ENCODE measurements around the gene TIRAP.

DNA sequence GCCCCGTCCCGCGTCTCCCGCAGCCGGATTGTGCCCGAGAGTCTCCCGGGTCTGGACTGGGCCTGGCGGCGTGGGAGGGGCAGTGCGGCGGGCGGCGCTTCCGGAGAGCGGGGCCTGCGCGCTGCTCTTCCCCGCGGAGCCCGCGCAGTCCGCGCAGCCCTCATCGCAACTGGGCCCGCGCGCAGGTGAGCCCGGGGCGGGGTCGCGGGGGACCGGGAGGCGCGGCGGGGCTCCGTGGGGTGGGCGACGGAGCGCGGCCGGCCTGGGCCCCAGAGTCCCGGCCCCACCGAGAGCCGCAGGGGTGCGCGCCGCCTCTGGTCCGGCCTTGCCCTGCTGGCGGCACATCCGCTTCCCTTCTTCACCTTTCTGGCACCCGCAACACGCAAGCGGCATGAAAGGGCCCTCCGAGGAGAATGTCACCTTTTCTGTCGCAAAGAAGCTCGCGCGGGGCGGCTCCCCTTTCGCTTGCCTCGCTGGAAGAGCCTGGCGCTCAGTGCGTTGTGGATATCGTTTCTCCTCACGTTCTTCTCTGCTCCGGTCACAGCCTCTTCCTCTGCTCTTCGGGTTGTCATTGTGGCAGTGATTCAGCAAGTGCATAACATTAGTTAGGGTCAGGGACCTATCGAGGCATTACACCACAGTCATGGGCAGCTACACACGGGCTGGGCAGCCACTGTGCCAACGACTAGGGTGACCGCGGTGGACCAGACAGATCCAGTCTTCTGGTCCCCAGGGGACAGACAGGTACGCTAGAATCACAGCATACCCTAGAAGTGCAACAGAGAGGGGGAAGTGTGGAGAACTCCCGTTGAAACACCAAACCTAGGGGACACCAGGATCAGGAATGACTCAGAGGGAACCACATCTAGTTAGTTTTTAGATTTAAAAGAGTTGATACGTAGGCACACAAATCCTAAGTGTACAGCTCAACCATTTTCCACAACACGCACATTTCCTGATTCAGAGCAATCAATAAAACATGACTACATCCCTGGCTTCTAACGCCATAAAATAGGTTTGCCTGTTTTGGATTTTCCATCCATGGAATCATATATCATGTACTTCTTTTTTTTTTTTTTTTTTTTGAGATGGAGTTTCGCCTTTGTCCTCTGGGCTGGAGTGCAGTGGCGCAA lies at the start of gene TIRAP:
TIRAP (plus strand) TSS at position 125 of the 1,133 bp plus-strand sequence.
- PRO-cap, 3 experiments, result peak in 3 of 3 experiments; most common plus-strand start position 82 of the sequence (in 3); most common minus-strand start position 573 of the sequence (in 3)
- RAMPAGE, long total RNA, 4 experiments, result start-site peak on the plus strand in 4 of 4 experiments, centred at positions 119 to 143 of the sequence, 15 to 325 reads per replicate
- RRBS, result 2% methylated on average over 40 of the region's 79 CpGs

- PRO-cap, 3 experiments, result peak in 3 of 3 experiments; most common plus-strand start chr11:126356837 (in 3); most common minus-strand start chr11:126356643 (in 2)
- RAMPAGE, long total RNA, 4 experiments, result no peak in any of the 4 experiments
- RRBS, result no CpG with 5 or more reads among the region's 15 CpGs
Measured at GRCh38 chr11:126356387-126357042, 1.0 kb downstream of the ST3GAL4 start.

DNA sequence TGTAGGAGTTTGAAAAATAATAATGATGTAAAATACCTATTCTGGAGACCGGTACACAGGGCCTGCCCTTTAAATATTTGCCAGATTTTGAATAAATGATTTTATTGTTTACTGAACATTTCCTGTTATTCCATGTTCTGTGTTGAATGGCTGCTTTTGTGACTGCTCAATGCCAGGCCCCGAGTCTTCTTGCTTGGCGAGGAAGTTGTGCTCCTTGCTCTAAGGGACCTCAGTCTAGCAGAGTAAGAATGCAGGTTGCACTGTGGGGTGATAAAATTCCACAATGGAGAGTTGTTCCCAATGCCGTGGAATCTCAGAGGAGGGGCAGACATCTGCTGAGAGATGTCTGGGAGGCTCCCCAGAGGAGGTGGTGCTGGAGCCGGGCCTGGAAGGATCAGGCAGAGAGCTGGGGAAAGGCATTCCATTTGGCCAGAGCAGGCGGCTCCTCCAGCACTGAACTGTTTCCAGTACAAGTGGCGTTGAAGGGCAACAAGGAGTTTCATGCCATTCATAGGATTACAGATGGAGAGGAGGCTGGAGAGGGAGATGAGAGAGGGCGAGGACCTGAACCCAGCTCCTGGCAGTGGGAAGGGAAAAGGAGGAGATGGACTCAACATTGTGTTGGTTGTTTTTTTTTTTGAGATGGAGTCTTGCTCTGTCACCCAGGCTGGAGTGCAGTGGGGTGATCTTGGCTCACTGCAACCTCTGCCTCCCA lies 55.2 kb downstream of the ST3GAL4 start:
- PRO-cap, 3 experiments, result peak in 3 of 3 experiments; most common plus-strand start position 427 of the sequence (in 2)
- RAMPAGE, long total RNA, 4 experiments, result no peak in any of the 4 experiments
- RRBS, result no CpG with 5 or more reads among the region's 8 CpGs

GRCh38 chr11:126452615-126453075 lies 97.2 kb downstream of the ST3GAL4 start:
- PRO-cap, 3 experiments, result no peak in any of the 3 experiments
- RAMPAGE, long total RNA, 4 experiments, result no peak in any of the 4 experiments
- RRBS, result 23% methylated on average over 10 of the region's 14 CpGs

- PRO-cap, 3 experiments, result no peak in any of the 3 experiments
- RAMPAGE, long total RNA, 4 experiments, result no peak in any of the 4 experiments
- RRBS, result no CpG with 5 or more reads among the region's 8 CpGs
Measured at GRCh38 chr11:126922524-126923139, 77.9 kb downstream of the KIRREL3 start.

DNA sequence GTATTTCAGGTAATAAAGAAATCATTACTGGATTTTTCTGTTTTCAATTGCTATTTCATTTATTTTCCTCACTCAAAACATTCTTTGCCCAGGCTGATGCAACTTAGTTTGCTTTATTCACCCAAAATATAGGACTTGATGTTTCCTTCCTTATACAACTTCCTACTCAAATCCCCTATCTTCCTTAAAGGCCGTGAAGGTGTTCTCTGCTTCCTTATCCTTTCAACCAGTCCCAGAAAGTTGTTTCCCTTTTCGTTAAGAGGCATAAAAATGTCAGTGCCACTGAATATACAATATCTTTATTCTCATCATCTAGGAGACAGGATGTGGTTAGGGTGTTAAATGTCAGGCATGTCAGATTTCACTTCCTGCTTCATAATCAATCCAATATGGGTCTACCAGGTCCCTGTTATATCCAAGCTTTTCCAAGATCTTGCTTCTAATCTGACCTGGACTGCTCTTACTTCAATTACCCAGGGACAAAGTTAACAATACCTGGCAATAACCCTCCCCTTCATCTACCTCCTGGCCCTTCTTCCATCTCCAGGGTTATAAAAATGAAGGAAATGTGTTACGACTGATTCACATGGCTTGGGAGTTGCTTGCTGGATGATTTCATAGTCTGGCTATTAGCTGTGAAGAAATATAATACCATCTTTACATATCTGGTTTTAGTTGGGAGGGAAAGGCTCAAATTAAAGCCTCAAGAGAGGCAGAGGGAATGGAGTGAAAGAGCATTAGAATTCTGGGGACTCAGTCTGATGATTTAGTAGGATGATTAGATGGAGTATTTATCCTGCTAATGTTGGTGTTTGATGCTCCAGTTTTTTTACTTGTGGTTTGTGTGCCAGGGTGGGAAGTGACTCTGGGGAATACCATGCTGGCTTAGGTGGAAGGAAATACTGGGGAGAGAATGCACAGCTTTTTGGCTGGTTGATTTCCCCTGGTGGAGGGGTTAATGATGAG lies 534.4 kb downstream of the ETS1 start:
- PRO-cap, 3 experiments, result no peak in any of the 3 experiments
- RAMPAGE, long total RNA, 4 experiments, result no peak in any of the 4 experiments
- RRBS, result no CpG with 5 or more reads among the region's 3 CpGs

DNA sequence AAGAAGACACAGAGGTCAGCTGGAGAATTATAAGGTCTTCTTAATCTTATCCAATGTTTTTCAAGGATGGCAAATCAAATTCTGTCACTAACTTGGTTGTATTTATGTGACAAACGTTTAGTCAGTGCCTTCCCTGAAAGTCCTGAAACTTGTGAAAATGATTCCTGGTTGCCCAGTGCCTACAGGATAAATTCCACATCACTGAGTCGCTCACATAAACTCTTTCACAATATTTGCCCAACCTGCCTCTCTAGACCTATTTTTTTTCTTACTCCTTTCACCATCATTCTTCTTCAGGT lies 379.7 kb downstream of the ETS1 start:
- PRO-cap, 3 experiments, result no peak in any of the 3 experiments
- RAMPAGE, long total RNA, 4 experiments, result no peak in any of the 4 experiments
- RRBS, result no CpG with 5 or more reads among the region's 2 CpGs

DNA sequence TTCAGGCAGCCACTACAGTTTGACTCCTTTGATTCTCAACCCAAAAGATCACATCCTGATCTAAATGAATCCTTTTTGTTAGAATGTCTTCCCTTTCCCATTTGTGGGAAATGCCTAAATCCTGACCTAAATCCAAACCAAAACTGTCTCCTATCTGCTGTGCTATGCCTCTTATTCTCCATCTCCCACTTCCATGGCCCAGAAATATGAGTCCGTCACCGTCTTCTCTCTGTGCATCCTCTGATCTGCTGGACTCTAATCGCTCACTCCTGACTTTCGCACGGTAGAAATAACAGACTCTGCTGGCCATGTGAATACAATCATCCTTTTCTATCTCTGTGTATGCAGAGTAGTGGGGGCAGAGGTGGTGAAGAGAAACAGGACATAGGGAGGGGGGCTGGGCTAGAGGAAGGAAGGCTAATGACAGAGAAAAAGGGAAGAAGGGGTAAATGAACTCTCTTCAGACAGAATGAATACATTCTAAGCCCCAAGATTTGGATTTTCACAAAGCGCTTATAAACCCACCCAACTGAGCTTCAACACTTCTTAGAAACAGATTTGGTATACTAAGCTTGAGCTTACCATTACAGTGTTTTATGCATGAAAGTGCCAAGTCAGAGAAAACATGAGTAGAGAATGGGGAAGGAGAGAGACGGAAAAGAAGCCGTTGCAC lies 324.9 kb downstream of the ETS1 start:
- PRO-cap, 3 experiments, result no peak in any of the 3 experiments
- RAMPAGE, long total RNA, 4 experiments, result no peak in any of the 4 experiments
- RRBS, result no CpG with 5 or more reads among the region's 8 CpGs

DNA sequence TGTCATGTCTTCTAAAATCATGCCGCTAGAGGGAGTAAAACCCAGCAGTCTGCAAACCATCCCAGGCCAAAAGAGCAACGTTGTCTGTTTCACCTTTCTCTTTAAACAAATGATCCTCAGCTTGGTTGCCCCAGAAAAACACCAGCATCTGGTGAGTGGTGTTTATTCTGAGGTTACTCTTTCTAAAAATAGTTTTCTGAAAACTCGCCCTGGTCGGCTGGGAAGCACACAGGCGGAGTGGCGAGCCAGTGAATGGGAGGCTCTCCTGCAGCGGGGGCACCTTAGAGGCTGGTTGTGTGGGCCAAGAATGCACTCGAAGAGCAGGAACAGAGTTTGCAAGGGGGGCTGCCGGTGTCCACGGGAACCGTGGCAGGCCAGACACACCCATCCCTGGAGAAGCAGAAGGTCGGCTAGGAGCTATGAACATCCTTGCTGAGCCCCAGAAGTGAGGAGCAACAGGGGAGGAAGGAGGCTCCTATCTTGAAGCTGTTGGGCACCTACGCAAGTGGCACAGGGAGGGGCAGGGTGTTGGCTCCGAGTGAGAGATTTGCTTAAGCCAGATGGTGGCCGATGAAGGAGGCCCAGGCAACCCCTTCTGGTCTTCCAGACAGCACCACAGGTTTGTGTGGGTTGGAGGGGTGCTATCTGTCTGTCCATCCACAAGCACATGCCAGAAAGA lies 297.0 kb downstream of the ETS1 start:
- PRO-cap, 3 experiments, result peak in 2 of 3 experiments; most common plus-strand start position 229 of the sequence (in 1)
- RAMPAGE, long total RNA, 4 experiments, result no peak in any of the 4 experiments
- RRBS, result no CpG with 5 or more reads among the region's 15 CpGs

DNA sequence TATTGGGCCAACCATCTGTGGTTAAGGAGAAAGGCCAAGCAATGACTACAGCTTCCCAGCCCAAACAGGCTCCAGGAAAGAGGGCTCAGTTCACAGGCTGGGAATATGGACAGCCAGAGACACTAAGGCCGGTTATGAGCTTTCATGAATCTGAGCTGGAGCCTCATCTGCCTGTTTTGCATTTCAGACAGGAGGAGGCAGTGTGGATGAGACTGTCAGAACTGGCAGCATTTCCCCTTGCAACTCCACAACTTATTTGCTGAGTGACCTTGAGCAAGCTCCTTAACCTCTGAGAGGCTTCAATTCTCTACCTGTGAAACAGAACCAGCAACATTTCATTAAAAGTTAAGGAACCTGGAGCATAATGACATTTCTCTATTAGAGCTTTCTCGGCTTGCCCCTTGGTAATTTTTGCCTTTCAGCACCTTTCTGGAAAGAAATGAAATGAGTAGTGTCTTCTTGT lies 264.0 kb downstream of the ETS1 start:
- PRO-cap, 3 experiments, result no peak in any of the 3 experiments
- RAMPAGE, long total RNA, 4 experiments, result no peak in any of the 4 experiments
- RRBS, result no CpG with 5 or more reads among the region's 2 CpGs

- PRO-cap, 3 experiments, result no peak in any of the 3 experiments
- RAMPAGE, long total RNA, 4 experiments, result no peak in any of the 4 experiments
- RRBS, result no CpG with 5 or more reads among the region's 11 CpGs
Measured at GRCh38 chr11:128342413-128343540, 244.6 kb downstream of the ETS1 start.

DNA sequence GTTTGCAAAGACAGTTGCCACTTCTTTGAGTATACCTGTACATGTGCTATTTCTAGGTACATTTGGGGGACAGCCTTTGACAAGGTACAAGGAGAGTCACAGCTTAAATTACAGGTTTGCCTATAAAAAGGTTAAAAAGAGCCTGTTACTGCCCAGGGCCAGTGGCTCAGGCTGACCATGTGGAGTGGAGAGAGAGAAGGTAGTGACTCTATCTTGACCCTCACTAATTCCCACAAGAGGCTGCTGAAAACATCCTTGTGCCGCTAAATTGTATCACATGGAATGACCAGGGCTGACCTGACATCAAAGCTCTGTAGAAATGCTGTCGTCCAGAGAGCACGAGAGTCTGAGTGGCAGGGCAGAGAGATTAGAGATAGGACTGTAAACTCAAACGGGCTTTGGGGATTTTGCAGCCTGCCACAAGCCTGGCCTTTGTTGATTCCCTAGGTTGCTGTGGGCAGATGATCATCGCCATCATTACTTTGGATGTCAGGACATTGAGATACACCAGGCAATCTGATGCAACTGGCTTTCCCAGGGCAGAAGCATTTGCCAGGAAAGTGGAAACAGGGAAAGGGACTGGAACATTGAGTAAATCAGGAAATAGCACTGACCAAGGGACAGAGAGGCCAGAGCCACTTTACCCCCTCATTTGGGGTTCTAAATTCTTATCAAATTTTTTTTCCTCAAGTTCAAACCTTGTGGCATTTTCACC lies 131.7 kb downstream of the ETS1 start:
- PRO-cap, 3 experiments, result no peak in any of the 3 experiments
- RAMPAGE, long total RNA, 4 experiments, result no peak in any of the 4 experiments
- RRBS, result no CpG with 5 or more reads among the region's 5 CpGs

- PRO-cap, 3 experiments, result peak in 2 of 3 experiments; most common plus-strand start chr11:128521508 (in 2); most common minus-strand start chr11:128521347 (in 1)
- RAMPAGE, long total RNA, 4 experiments, result no peak in any of the 4 experiments
- RRBS, result no CpG with 5 or more reads among the region's 11 CpGs
Measured at GRCh38 chr11:128520821-128521628, 66.3 kb downstream of the ETS1 start.

GRCh38 chr11:128523058-128523497 lies 64.3 kb downstream of the ETS1 start:
- PRO-cap, 3 experiments, result no peak in any of the 3 experiments
- RAMPAGE, long total RNA, 4 experiments, result no peak in any of the 4 experiments
- RRBS, result no CpG with 5 or more reads among the region's 3 CpGs

DNA sequence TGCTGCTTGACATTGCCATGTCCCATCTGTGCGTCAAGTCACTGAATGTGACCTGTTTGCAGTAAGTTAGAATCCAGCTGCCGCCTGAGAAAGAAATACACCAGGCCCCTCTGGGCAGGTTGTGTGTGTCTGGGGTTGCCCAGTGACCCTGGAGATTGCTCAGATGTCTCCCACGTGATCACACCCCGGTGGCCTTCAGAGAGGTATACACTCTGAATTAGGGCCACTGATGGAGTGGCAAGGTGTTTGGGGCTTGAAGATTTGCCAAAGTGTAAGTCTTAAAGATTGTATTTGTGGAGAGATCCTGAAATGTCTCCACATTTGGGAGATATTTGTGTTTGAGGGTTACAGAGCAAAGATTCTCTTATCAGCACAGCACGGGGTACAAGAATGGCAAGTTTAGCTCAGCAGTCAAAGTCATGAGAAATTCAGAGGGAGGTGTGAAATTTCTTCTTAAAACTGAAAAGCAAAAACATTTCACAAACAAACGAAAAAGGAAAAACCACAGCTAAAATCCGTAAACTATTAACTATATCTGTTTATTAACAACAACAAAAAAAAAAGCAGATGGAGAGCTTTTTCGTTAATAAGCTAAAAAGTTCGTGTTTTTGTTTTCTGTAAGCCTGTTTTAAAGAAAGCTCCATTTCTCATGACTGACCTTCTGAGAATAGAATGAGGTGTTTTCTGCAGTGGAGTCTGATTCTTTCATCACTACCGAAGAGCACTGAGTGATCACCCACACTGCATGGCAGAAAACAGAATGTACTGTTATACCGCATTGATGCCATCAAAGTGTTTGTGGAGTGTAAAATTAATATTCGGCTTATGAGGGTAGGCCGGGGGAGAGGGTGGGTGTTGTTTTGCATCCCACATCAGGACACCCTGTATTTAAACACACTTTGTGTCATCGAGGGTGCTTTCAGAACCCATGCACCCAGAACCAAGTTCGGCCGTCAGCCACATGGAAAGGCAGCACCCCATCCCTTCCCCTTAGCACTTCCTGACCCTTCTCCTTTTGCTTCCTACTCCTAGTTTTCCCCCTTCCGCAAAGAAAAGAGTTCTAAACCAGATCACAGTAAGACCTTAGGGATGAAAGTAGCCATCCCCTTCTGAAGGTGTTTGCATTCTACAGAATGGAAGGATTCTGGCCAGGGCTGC lies 41.1 kb upstream of the ETS1 start:
- PRO-cap, 3 experiments, result peak in 1 of 3 experiments; most common plus-strand start position 916 of the sequence (in 1); most common minus-strand start position 743 of the sequence (in 1)
- RAMPAGE, long total RNA, 4 experiments, result no peak in any of the 4 experiments
- RRBS, result no CpG with 5 or more reads among the region's 17 CpGs

- PRO-cap, 3 experiments, result peak in 1 of 3 experiments; most common plus-strand start chr11:128654034 (in 1); most common minus-strand start chr11:128653933 (in 1)
- RAMPAGE, long total RNA, 4 experiments, result no peak in any of the 4 experiments
- RRBS, result no CpG with 5 or more reads among the region's 14 CpGs
Measured at GRCh38 chr11:128653577-128654450, 40.1 kb upstream of the FLI1 start.

DNA sequence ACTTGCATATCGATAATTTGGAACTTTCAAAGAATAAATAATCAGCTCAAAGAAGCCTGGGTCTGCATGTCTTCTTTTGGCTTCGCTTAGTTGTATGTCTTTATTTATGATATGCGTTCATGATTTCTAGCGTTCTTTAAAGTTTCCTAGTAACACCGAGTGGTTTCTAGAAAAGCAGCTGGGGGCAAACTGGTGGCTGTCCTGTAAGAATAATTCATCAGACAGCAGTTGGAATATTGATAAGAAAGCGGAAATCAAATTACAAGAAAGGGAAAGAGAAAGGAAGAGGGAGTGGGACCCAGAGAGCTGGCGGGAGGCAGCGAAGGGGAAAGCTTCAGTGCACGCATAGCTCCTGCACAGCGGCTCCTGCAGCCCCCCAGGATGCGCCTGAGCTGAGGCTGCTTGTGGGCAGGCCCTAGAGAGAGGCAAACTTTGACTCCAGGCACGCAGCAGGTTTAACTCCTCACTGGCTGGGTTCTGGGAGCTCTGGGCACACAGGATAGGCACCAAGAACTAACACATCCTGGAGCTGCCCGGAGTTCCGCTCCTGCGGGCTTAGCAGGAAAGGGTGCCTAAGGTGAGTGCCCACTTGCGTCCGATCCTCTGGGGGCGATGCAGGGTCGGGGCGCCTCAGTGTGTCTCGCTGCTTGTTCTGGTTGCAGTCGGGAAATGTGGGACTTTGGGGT lies 8.9 kb upstream of the FLI1 start:
- PRO-cap, 3 experiments, result no peak in any of the 3 experiments
- RAMPAGE, long total RNA, 4 experiments, result no peak in any of the 4 experiments
- RRBS, result no CpG with 5 or more reads among the region's 22 CpGs

DNA sequence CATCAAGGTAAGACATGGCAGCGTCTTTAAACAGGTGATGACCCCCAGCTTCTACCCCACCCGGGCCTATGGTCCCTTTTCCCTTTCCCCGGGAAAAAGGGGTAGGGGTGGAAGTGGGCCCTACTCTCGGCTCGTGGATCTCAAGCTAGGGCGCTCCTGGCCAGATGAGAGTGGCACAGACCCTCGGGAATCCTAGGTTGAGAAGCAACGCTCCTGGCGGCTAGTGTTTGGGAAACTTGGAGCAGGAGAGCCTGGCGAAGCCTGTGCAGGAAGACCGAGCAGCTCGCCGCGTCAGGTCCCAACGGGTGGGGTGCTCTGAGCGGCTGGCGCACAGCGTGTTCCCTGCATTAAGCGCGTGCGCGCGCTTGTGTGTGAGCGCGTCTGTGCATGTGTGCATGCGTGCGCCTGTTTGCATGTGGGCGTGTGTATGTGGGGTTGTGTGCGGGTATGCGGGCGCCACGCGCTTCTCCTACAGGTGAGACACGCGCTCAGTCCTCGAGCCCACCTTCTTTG lies 7.1 kb upstream of the FLI1 start:
- PRO-cap, 3 experiments, result no peak in any of the 3 experiments
- RAMPAGE, long total RNA, 4 experiments, result no peak in any of the 4 experiments
- RRBS, result no CpG with 5 or more reads among the region's 36 CpGs

DNA sequence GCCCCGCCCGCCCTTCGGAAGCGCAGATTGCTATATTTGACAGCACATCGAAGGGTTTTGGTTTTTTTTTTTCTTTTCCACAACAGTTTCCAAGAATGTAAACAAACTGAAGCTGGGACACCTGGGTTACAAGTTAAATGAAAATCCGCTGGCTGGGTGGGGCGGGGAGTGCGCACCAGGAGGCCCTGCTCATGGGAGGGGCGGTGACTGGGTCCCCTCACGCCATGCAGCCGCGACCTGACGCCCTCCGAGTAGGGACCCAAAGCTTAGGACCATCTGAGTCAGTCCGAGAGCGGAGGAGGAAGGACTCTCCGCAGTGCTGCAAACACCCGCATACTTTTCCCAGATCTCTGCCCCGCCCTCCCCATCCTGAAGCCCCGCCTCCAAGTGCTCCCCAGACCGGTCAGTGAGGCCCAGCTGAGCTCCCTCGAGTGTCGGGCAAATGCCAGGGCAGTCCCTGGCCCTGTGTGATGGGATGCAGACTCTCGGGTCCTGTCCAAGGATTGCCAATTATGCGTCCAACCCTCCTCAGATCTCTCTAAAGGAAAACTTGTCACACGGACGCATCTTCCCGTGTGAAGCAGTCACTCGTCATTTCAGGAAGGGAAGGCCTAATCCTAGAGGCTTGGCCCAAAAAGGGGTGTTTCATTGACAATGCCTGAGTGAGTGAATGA lies 6.5 kb upstream of the FLI1 start:
- PRO-cap, 3 experiments, result no peak in any of the 3 experiments
- RAMPAGE, long total RNA, 4 experiments, result no peak in any of the 4 experiments
- RRBS, result no CpG with 5 or more reads among the region's 29 CpGs

GRCh38 chr11:128700135-128701022 lies 6.5 kb downstream of the FLI1 start:
- PRO-cap, 3 experiments, result no peak in any of the 3 experiments
- RAMPAGE, long total RNA, 4 experiments, result no peak in any of the 4 experiments
- RRBS, result no CpG with 5 or more reads among the region's 4 CpGs

All from adrenal gland (tissue), 7 donors.